ENCODE measurements around the genes BMPR1B and ADH1B.

DNA sequence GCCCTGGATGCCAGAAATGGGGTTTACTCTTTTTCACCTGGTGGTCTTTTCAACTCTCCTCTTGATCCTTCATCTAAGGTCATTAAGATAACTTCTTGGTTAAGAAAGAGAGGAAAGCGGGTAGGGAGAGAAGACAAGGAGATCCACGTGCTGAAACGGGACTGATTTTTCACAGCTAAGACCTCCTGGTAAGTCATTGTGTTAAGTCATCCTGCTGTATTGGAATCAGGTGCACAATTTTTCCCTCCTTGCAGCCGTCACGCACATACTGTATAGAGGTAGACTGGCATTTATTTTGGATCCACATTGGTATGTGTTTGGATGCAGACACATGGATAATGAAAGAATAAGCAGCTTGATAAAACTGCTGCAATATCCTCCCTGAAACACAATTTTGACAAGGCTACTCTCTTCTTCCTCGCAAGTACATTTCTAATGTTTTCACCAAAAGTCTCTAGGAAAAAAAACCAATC is 60.1 kb upstream of the NAP1L5 start:
- RRBS, result no CpG with 5 or more reads among the region's 6 CpGs

GRCh38 chr4:88826717-88827309 is 129.2 kb upstream of the NAP1L5 start:
- RRBS, result no CpG with 5 or more reads among the region's 5 CpGs

DNA sequence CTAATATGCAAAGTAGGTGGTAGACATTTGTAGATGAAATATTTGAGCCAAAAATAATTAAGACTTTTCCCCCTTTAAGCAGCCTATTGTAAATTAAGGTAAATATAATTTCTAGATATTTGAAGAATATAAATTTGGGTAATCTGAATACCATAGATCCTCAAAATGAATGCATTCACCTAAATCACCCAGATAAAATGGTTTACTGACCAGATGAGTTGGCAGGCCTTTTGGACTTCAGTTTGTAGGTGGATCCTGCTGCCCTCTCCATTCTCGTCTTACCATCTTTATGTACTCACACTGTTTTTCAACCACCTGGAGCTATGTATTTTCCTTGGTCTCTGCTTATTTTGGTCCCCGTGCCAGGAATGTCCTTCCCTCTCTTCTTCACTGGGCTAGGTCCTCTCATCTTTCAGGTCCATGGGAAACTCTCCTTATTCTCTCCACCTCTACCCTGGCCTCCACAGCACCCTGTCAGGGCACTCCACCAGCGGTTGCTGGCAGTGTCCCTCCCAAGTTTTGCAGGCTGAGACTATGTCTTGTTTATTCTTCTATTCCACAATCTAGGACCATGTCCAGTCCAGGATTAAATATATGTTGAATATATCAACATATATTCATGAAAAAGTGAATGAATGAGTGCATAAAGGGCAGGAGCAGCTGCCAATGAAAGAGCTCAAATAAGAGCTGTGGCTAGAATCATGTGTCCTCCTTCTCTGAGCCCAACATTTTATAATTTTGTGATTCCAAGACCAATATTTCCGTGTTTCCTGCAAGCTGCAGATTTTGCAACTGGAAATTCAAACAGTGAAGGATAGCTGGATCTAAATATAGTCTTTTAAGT is 2.5 kb downstream of the GPRIN3 start:
- RRBS, result no CpG with 5 or more reads among the region's 4 CpGs

DNA sequence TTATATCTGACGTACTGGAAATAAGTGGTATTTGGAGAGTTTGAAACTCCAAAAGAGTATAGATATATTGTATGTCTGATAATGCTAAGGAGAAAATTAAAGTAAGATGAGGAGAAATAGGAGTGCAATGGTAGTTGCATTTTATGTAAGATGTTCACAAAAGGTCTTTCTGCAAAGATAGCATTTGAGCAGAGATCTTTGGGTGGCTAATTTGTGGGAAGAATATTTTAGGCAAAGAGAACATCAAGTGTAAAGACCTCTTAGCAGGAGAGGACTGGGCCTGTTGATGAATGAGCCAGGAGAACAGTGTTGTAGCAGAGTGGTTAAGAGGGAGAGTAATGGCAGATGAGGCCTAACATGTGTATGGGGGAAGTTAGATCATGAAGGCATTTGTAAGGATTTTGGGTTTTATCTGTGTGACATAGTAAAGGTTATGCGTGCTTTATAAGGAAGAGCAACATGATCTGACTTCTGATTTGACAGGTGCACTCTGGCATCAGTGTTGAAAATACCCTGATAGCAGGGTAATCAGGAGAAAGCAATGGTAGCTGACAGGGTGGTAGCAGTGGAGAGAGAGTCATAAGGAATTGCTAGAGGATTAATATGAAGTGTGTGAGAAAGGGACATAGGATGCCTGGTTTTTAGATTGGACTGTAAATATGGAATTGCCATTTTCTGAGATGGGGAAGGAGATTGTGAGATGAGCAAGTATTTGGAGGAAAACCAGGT is 85.6 kb downstream of the CCSER1 start:
- RRBS, result no CpG with 5 or more reads among the region's 2 CpGs

DNA sequence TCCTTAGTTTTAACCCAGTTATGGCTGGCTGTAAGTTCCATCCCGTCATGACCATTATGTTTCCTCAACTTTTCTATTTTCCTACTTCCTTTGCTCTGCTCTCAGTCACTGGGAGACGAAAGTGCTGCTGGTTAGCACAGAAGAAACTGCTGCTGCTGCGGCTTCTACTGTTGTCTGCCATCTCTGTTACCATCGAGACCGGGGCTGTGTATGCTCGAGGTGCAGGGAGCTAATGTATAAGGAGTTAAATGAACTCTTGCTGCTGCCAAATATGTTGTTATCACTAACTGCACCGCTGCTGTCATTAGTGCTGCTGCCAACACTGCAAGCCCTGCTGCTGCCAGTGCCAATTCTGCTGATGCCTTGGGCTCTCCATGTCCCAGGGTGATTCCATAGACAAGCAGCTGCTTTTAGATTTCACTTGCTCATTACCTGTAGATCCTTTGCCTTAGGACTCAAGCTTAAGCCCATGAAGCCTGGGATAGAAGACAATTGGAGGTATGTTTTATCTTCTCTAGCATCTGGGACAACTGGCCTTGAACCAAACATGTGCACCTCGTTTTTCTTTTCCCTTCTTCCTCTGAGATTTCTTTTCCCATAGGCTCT is 107.8 kb downstream of the CCSER1 start:
- RRBS, result no CpG with 5 or more reads among the region's 8 CpGs

GRCh38 chr4:91358420-91359471 is 945.0 kb upstream of the GRID2 start:
- RRBS, result no CpG with 5 or more reads among the region's 19 CpGs

DNA sequence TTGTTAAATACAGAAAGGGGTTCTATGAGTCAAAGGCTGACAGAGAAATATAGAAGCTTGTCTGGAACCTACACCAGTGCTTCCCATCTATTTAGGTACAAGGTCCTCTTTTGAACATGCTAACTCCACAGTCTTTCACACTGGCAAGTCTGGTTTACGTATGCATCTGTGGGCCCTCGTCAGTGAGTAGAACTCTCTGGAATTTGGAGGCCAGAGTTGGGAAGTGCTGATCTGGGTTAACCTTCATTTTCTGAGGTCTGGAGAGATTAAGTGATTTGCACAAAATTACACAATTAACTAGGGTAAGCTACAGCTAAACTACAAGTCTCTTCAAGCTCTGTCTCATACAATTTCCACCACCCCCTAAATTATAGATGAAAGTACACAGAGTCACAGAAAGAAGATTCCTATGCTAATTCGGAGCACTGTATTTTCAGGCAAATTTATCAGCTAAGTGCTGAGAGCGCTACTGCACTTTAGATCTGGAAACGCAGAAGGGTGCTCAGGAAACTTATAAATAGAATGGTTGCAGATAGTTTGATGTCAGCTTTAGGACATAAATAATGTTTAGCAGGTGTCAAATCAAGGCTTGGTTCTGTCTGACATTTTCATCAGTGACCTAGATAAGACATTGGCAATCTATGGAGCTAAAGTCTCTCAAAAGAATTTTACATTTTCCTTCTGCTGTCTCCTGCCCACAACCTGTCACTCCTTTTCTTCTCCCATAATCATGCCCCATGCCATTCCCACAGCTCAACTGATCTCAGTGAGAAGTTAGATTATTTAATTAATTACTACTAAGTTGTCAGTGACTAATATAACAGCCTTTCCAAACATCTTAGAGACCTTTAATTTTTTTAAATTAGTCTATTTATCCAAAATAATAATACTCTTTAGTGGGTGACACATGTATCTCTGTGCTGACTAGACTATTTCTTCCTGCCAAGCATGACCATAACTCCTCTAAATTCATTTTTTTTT is 42.9 kb upstream of the PDLIM5 start:
- RRBS, result no CpG with 5 or more reads among the region's 5 CpGs

DNA sequence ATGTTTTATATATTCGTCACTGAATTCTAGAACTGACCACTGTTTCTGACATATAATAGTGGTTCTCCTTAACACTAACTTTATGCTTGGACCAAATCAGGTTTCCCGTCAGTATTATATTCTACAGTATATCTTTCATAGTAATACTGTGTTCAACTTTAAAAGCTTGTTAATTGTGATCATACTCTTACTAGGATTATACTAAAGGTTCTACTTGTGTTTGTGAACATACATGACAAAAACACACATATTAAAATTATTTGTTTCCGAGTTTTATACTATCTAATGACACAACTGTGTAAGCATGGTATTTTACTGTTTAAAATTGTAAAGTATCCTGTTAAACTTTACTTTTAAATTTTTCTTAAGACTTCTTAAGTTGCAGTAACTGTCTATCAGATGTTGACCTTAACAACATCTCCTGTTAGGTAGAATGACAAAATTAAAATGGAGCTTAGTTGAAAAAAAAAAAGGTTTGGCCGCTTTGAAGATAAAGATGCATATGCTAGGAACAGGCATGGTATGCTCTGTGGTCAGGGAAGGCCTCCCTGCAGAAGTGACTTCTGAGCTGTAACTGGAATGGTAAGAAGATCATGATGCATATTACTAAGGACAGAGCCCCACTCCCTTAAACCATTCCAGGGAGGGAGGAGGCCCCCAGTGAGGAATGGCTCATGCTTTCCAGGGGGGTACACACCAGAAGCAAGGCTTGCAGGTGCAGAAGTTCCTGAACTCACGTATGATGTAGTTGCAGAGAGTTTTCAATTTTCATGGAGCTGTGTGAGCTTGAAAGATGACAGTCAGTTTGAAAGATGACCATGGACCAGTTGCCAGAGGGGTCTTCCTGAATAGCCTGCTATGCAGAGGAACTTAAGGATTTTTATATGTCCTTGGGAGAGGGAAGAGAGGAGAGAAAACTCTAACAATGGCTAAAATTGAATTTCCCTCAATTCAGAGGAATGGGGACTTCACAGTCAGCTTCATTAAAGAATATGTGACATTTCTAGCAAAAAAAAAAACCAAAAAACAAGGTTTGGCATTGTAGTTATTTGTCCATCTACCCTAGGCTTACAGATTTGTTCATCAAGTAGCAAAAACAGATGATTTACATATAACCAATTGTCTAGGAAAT is 43.7 kb downstream of the PDLIM5 start:
- RRBS, result no CpG with 5 or more reads among the region's 5 CpGs

DNA sequence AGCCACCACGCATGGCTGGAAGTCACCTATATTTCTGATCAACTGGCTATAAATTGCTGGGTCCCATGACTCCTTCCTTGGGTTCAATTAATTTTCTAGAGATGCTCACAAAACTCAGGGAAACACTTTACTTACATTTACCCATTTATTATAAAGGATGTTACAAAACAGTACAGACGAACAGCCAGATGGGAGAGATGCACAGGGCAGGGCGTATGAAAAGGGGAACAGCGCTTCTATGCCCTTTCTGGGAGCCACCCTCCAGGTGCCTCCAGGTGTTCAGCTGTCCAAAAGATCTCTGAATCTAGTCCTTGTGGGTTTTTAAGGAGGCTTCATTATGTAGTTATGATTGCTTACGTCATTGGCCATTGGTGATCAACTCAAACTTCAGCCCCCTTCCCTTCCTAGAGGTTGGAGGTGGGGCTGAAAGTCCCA is 53.8 kb downstream of the PDLIM5 start:
- RRBS, result no CpG with 5 or more reads among the region's 5 CpGs

DNA sequence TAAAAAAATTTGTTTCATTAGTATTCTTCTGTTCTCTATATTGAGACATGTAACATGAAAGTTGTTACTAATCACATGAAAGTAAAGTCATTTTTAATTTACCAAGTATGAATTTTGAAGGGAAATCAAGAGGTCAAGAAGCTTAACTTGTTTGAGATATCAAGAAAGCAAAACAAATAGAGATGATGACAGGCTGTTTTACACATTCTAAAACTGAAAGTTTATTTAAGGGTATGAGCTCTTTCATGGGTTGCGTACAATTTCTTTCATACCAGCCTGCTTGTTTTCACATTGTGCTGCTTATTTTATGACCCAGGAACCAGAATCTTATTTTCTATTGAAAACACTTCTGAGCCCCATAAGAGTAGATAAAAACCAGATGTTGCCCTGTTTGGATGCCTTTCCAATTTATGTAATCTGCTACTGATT is 74.1 kb downstream of the PDLIM5 start:
- RRBS, result no CpG with 5 or more reads among the region's 1 CpG

DNA sequence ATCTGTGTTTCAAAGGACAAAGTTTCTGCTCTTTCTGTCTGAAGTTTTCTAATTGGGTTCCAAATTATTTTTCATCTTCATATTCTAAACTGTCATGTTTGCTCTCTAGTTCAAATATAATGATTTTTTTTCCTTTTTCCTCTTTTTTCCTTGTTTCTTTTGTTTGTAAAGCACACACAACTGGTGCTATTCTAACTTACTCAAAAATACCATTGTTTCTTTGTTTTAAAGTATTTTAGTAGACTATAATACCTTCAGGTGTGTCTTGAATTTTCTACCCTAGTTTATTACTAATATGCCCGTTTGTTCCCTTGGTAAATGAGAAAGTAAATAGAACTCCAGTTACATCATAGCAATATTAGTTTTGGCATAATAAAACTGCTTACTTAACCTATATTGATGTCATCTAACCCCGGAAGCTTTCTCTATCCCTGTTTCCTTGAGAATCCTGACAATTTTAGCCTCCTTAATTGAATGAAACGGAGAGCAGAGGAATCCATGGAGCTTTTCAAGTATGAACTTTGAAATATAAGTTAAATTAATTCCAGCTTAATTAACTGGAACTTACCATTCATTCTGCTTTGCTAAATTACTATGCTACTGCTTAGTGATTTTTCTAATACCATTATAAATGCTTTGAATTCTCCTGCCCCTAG is 87.5 kb upstream of the BMPR1B start:
- RRBS, result no CpG with 5 or more reads among the region's 3 CpGs

DNA sequence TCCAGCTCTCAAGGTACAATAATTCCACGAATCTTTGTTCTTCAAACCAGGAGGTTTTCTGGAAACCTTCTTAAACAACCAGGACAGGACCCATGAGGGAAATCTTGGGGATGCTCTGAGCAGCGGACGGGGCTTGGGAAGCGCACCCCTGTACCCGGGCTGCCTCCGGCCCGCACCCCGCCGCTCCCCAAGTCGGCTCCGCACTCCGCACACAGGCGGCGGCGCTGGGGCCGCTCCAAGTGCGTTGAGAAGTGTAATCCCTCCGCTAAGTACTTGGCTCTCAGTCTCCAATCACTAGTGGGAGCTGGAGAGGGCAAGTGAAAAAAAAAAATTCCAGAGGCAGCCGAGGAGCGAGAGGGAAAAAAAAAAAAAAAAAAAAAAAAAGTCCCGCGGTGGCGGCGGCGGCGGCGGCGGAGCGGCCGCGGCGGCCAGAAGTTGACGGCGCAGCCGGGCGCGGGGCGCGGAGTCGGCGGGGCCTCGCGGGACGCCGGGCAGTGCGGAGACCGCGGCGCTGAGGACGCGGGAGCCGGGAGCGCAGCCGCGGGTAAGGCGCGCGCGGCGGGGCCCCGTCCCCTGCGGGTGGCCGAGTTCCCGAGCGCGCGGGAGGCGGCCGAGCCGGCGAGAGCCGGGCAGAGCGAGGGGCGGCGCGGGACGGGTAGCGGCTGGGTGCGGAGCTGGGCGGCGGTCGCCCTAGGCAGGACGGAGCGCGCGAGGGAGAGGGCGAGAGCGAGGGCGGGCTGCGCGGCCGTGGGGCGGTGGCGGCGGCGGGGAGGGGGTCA is at the start of gene BMPR1B:
Gene BMPR1B, plus strand, starts transcription at position 431 of the 779 bp plus-strand sequence.
- RRBS, result 1% methylated on average over 34 of the region's 96 CpGs

- RRBS, result no CpG with 5 or more reads among the region's 4 CpGs
These were observed 27.4 kb downstream of the RAP1GDS1 start for GRCh38 chr4:98288559-98288942.

DNA sequence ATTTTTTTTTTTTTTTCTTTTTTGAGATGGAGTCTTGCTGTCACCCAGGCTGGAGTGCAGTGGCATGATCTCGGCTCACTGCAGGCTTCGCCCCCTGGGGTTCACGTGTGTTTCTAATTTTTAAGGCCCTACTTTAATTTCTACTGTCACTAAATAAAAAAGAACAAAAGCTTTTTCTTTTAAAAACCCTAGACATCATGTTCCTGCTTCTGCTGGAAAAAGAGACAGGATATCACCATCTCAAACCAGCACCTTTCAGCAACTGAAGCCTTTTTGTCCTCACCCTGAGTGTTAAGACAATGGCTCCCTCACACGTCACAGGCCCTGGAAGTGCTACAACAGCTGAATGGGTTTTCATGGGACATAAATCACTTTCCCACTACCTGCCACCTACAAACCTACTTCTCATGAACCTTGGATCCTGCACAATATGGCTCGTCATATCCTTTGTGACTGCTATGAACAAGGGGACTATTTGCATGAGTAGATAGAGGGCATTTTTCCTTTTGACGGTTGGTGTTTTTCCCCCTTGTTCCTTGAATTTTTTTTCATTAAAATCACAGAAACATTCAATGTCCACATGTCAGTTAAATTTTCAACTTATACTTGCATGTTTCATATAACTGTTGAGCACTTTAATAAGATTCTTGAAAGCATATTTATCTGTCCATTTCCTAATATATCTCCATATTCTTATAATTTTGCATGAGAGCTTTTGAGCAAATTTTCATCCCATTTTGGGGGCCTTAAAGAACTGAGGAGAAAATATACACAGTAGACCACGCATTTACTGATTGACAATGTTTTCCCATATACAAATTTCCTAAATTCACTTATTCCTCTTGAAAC is 93.5 kb downstream of the TSPAN5 start:
- RRBS, result no CpG with 5 or more reads among the region's 7 CpGs

DNA sequence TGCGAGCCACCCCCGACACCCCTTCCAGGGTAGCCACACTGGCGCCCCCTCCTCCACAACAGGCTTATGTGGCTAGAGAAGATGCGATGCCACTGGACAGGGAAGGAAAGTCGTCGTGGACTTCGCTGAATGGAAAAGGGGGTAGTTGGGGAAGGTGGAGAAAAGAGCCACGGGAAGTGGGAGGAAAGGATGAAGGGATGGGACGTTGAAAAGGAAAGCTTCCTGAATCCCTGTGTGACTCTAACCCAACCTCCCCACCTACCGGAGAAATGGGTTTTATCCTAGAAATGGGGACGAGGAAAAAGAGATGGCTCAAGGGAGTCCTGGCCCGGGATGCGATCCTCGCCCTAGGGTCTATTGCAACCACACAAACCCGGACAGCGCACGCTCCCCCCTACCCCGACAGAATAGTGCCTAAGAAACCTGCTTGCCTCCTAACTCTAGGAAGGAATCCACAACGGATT is 657 bp upstream of the TSPAN5 start:
- RRBS, result 10% methylated on average over 6 of the region's 19 CpGs

DNA sequence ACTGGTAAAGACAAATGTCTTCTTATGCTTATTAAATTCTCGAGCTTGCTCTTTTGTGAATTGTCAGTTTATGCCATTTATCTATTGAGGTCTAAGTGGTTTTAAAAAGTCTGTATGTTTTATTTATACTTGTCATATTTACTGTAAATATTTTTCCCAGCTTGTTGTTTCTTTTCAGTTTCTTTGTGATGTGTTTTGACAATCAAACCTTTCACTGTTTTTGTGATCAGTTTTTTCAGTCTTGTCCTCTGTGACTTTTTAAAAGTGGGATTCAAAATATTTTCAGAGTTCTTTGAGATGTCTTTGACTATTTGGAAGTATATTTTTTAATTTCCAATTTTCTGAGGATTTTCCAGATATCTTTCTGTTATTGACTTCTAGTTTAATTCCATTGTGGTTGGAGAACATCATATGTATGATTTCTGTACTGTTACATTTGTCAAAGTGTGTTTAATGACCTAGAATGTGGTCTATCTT is 117.7 kb downstream of the EIF4E start:
- RRBS, result no CpG with 5 or more reads among the region's 1 CpG

DNA sequence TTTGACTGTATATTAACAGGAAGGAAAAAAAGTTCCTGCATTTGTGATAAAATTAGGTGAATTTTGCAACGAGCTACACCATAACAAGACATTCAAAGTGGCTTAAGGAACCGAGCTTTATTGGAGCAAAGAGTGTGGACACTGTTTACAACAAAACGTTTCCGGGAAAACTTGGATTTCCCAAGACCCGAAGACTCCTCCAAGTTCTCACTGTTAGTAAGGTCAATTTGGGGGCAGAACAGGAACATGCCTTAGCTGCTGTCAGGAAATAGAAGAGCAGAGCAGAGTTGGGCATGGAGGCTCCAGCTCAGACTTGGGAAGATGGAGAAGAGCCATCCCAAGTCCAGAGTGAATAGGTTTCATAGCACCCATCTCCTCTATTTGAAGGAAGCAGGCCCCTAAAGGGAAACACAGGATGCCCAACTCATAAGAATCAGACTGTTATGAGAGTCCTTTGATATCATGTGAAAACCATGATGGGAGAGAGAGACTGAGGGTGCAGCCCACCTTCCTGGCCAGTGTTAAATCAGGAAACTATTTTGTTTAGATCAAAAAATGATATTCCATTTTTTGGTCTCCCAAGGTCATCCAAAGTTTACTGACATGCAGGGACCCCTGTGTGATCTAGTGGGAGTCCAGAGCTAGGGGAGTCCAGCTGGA is 16.4 kb downstream of the ADH6 start:
- RRBS, result no CpG with 5 or more reads among the region's 5 CpGs

GRCh38 chr4:99321211-99321972 is at the start of gene ADH1B:
Gene ADH1B, minus strand, starts transcription at chr4:99321401.
- RRBS, result no CpG with 5 or more reads among the region's 6 CpGs

Measured in zone of skin (tissue), 1 donor.